Psoas muscle (tissue), 2 donors: ENCODE measurements around the gene CSNK2A3.

- PRO-cap, 2 experiments = no peak in any of the 2 experiments
Measured at GRCh38 chr11:9689643-9690017, 25.8 kb downstream of the SWAP70 start.

DNA sequence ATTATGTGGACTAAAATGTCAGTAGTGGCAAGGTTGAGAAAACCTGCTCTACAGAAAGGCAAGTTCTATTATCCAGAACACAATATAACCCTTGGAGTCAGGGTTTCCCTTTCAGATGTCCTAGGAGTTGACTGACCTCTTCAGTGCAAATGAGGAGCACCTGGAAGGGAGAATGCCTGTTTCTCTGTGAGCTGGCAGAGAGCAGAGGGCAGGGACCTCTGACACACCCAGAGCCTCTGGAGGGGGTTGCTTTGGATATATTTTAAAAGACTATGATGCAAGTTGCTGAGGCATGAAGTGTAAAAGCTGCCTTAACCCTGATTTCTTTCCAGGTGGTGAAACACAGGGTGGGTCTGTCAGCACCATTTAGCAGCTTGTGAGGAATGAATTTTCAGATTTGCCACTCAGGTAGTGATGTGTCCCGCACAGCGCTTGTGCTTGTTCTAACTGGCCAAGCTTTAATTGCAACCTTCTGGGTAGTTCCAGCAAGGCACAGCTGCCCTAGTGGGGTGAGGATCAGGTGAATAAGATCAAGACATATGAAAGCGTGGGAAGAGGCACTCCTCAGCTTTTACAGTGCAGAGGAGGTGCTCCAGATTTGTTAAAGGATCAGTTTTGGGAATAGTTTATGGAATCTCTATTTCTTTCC lies 90.1 kb downstream of the SWAP70 start:
- PRO-cap, 2 experiments = no peak in any of the 2 experiments

GRCh38 chr11:9758249-9759350 lies 94.7 kb downstream of the SWAP70 start:
- PRO-cap, 2 experiments = peak in 2 of 2 experiments; most common plus-strand start chr11:9758323 (in 1); most common minus-strand start chr11:9758477 (in 1)

DNA sequence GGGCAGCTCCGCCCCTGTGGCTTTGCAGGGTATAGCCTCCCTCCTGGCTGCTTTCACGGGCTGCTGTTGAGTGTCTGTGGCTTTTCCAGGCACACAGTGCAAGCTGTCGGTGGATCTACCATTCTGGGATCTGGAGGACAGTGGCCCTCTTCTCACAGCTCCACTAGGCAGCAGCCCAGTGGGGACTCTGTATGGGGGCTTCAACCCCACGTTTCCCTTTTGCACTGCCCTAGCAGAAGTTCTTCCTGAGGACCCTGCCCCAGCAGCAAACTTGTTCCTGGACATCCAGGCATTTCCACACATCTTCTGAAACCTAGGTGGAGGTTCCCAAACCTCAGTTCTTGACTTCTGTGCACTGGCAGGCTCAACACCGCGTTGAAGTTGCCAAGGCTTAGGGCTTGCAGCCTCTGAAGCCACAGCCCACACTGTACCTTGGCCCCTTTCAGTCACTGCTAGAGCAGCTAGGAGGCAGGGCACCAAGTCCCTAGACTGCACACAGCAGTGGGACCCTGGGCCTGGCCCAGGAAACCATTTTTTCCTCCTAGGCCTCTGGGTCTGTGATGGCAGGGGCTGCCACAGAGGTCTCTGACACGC lies 159.2 kb downstream of the SBF2 start:
- PRO-cap, 2 experiments = no peak in any of the 2 experiments

DNA sequence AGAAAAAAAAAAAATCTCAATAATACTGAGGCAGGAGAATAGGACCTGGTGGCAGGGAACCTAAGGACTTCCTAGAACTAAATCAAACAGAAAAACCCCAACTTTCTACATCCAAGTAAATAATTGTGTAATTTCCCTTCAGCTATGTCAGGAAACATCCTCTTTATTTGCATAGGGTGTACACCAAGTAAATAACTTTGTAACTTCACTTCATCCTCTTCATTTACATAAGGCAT lies 8.7 kb downstream of the SBF2 start:
- PRO-cap, 2 experiments = no peak in any of the 2 experiments

- PRO-cap, 2 experiments = no peak in any of the 2 experiments
Measured at GRCh38 chr11:10295146-10296005, 1.4 kb upstream of the SBF2 start.

DNA sequence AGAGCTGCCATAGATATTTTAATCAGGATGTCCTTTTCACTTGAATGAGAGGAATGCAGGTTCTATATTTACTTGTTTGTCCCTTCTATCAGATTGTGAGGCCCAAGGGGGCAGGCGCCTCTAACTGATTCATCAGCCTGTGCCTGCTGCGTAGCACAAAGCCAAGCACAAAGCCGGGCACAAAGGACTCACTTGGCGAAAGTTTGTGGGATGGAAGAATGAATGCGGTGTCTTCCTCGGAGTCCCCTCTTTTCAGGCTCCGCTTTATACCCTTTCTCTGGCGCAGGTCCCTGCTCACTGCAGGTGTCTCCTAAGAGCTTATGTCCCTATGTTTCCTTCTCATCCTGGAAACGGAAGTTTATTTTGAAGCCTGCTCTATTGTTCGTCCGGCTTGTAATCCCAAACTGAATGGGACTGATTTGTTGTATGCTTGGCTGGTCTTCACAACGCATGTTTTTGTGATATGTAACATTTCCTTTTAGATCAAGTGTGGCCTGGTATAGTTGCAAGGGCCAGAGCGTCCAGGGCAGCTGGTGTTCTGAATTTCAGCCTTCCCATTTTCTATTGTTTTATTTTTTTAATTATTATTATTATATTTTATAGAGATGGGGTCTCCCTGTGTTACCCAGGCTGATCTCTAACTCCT lies 47.4 kb downstream of the ADM start:
- PRO-cap, 2 experiments = peak in 1 of 2 experiments; most common plus-strand start position 481 of the sequence (in 1); most common minus-strand start position 299 of the sequence (in 1)

DNA sequence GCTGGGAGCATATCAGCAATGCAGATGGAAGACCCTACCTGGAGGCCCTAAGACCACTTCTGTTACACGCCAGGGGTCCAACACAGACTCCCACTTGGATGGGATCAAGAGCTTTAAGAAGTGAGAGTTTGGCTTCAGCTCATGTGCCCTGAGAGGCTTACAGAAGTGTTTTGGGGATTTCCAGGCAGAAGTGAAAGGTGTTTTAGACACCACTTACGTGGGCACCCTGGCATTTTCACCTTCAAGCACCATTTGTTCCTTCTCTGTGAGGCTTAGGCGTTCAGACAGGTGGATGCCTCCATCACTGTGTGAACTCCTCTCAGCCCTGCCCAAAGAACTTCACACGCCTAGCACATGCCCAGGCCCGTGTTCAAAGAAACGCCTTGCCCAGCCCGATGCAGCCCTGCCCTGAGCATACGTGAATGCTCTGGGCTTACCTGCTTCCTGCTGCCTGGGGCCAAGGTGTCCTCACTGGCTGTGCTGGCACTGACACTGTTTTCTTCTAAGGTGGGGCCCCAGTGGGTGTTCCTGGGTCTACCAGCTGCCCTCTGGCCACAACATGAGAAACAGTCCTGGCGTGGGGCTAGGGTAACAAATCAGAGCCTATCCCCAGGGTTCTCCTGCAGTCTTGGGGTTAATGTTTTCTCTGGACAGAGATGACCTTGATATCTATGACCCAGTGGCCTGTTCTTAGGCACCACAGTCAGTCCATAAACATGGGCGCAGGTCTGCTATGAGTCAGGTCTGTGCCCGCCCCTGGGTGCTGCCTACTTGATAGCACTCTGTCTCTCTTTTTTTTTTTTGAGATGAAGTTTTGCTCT lies 34.0 kb downstream of the AMPD3 start:
- PRO-cap, 2 experiments = no peak in any of the 2 experiments

DNA sequence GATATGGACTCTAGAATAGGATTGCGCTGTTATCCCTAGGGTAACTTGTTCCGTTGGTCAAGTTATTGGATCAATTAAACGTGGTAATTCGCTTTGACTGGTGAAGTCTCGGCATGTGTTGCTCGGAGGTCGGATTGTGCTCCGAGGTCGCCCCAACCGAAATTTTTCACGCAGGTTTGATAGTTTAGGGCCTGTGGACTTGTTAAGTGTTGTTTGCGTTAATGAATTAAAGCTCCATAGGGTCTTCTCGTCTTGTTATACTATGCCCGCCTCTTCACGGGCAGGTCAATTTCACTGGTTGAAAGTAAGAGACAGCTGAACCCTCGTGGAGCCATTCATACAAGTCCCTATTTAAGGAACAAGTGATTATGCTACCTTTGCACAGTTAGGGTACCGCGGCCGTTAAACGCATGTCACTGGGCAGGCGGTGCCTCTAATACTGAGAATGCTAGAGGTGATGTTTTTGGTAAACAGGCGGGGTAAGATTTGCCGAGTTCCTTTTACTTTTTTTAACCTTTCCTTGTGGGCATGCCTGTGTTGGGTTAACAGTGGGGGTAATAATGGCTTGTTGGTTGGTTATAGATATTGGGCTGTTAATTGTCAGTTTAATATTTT lies 33.0 kb downstream of the RNF141 start:
- PRO-cap, 2 experiments = peak in 1 of 2 experiments; most common plus-strand start position 389 of the sequence (in 1); most common minus-strand start position 401 of the sequence (in 1)

GRCh38 chr11:10558203-10558594 lies 10.3 kb downstream of the LYVE1 start:
- PRO-cap, 2 experiments = no peak in any of the 2 experiments

DNA sequence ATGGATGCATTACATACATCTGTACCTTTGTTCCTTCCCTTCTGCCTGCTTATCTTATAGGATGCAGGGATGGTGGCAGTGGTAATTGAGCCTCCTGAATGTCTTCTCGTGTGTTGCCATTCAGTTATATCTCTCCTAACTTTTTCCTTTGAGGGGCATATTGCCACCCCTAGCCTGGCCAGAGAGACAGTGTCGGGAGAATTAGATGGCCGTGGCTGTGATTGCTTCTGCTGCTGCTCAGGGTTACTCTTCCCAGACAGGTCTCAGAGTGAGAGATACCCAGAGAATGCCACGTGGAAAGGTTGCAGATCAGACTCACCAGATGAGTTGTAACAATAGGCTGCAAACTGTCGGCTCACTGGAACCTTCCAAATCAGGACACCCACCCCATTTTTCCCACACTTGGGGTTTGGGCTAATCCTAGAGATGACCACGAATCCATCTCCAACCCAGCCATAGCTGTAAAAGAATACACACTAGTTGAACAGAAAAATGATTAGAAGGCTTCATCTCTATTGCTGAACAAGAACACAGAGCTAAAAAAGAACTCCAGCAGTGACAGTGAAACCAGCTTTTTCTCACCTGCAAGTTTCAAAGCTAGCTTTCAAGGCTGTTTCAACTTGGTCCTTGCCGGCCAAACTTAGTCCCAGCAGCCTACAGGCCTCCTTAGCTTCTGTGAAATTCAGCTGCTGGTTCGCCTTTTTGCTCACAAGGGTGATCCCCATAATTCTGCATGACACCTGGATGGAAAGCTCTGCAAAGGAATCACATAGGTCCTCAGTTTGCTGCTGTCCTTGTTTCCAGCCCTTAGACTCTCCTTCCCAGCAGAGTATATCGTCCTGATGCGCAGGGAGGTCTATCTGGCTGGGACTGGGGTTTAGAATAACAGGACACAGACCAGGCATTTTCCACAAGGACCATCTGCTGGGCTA lies 4.6 kb downstream of the LYVE1 start:
- PRO-cap, 2 experiments = no peak in any of the 2 experiments

- PRO-cap, 2 experiments = no peak in any of the 2 experiments
Measured at GRCh38 chr11:10654302-10654700, 39.3 kb downstream of the IRAG1 start.

DNA sequence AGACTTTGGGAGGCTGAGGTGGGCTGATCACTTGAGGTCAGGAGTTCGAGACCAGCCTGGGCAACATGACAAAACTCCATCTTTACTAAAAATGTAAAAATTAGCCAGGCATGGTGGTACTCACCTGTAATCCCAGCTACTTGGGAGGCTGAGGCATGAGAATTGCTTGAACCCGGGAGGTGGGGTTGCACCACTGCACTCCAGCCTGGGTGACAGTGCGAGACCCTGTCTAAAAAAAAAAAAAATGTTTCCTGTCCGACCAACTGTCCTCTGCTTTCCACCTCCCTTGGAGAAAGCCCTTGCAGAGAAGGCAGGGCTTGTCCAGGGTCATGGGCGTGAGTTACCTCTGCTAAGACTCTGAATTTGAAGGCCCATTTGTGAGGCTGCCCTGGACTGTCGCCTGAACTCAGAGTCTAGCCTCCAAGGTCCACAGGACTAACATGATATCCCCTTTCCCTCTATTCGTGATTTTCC lies 3.4 kb downstream of the IRAG1 start:
- PRO-cap, 2 experiments = no peak in any of the 2 experiments

DNA sequence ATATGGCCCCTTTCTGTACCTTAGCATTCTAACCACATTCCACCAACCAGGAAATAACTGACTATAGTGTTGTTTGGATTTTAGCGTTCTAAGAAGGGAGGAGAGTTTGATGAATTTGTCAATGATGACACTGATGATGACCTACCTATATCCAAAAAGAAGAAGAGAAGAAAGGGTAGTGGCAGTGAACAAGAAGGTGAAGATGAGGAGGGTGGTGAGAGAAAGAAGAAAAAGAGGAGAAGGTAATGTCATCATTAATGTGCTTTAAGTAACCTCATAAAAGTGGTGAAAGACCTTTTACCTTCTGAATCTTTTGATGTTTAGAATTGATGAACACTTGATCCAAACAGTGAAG lies 22.9 kb downstream of the CTR9 start:
- PRO-cap, 2 experiments = no peak in any of the 2 experiments

DNA sequence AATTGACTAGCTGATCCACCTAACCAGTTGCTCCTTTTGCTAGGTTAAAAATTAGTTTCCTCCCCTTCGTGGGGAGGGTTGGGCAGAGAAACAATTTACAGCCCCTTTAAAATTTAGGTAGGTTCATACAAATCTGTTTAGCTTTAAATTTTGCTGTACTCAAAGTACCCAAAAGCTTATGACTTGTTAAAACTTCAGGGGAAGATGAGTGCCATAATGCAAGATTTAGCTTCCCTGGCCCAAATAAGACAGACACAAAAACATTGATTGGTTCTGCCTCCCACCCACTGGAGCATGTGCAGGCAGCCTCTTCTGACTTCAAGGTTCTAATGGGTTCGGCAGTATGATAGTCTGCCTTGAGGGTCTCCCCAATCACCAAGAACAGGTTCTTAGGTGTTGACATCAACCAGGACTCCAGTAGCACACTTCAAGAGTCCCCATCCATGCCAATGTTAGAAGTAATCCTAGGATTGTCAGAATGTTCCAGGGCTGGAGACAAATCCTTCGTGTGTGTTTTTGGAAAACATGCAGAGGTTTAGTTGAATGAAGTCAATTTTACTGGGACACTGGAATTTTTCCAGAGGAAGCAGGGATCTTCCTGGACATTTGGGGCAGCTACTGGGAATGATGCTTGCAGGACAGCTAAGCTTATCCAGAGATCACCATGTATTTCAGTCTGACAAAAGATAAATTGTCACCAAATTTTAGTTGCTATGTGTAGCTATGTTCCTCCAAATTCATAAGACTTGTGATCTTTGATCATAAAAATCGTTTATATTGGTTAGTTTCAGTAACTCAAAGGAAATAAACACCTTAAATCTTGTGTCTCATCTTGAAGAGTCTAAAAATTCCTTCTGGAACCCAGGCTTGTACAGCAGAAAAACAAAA lies 12.4 kb downstream of the EIF4G2 start:
- PRO-cap, 2 experiments = no peak in any of the 2 experiments

- PRO-cap, 2 experiments = no peak in any of the 2 experiments
Measured at GRCh38 chr11:11155557-11156431, 197.3 kb downstream of the CSNK2A3 start.

- PRO-cap, 2 experiments = no peak in any of the 2 experiments
Measured at GRCh38 chr11:11352992-11353483, at the start of gene CSNK2A3. CSNK2A3 (minus strand) TSS chr11:11353250.

GRCh38 chr11:11611379-11611726 lies 10.5 kb downstream of the GALNT18 start:
- PRO-cap, 2 experiments = no peak in any of the 2 experiments

DNA sequence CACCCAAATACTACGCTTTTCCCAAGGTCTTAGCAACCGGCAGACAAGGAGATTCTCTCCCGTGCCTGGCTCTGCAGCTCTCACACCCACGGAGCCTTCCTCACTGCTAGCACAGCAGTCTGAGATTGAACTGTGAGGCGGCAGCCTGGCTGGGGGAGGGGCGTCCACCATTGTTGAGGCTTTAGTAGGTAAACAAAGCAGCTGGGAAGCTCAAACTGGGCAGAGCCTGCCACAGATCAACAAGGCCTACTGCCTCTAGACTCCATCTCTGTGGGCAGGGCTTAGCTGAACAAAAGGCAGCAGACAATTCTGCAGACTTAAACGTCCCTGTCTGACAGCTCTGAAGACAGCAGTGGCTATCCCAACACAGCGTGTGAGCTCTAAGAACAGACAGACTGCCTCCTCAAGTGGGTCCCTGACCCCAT lies 70.0 kb upstream of the GALNT18 start:
- PRO-cap, 2 experiments = no peak in any of the 2 experiments

DNA sequence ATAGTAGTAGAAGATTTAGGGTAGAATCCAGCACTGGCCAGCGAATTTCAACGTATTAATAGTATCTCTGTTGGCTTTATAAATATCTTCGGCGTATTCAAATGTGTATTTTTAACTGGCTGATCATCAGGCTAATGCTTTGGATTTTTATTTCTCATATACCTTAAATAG lies 1.1 kb downstream of the USP47 start:
- PRO-cap, 2 experiments = peak in 1 of 2 experiments; most common minus-strand start position 57 of the sequence (in 1)